ENCODE measurements around a stretch of chr6.

DNA sequence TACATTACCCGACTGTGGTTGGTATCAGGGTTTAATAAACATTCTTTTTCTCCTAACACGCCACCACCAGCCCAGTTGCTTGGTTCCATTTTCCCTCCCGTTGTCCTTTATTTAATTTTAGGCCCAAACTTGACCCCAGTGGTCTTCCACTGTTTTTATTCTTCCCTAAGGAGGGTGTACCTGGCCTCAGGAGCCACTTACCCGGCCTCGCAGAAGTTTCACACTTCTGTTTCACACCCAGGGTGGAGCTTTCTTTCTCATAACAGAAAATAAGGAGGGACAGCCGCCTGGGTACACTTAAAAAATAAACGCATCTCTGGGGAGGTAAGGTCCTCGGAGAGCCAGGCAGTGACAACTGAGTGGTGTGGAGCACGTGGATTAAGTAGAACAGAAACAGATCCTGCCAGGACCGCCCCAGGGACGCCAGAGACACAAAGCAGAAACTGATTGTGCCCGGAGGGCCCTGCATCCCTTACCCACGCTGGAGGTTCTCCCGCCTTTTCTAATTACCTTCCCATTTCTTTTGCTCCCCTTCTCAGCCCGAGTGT lies 33.0 kb upstream of the PIM1 start:
- PRO-cap: bidirectional peak, plus-strand start at position 406 of the sequence, minus-strand start at position 353 of the sequence

- PRO-cap: no peak
Observed at GRCh38 chr6:37172806-37173684, 3.1 kb downstream of the PIM1 start.

- PRO-cap: no peak
Observed at GRCh38 chr6:37183101-37183700, 13.2 kb downstream of the PIM1 start.

DNA sequence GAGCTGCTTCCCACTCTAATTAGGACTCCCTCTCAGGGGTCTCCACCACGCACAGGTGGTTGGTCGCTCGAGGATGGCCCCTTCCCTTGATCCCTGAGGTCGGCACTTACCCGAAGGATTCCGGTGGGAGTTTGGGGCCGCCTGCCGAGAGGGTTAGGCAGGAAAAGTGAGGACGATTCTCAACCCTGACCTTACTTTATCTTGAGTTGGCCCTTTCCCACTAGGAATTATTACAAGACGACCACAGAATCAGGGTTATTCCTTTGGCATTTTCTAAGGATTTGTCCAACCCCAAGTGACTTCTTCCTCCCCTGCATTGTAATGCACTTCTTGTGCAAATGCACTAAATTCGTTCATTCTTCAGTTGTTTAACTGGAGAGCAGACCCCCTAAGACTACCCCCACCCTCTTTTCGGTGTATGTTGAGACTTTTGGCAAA lies 375 bp upstream of the TMEM217 start:
- PRO-cap: no peak

DNA sequence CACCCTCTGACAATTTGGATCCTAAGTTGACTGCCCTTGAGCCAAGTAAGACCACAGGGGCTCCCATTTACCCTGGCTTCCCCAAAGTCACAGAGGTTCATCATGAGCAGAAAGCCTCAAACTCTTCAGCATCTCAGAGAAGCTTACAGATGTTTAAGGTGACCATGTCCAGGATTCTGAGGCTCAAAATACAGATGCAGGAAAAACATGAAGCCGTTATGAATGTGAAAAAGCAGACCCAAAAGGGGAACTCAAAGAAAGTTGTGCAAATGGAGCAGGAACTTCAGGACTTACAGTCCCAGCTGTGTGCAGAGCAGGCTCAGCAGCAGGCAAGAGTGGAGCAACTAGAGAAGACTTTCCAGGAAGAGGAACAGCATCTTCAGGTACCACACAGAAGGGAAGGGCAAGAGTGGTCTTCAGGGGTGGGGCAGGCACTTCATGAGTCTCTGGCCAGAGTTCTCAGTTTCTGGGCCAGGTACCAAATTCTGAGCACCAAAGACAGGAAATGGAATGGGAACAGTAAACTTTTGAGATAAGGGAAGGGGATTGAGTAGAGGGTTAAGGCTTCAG lies 15.1 kb downstream of the RNF8 start:
- PRO-cap: no peak

DNA sequence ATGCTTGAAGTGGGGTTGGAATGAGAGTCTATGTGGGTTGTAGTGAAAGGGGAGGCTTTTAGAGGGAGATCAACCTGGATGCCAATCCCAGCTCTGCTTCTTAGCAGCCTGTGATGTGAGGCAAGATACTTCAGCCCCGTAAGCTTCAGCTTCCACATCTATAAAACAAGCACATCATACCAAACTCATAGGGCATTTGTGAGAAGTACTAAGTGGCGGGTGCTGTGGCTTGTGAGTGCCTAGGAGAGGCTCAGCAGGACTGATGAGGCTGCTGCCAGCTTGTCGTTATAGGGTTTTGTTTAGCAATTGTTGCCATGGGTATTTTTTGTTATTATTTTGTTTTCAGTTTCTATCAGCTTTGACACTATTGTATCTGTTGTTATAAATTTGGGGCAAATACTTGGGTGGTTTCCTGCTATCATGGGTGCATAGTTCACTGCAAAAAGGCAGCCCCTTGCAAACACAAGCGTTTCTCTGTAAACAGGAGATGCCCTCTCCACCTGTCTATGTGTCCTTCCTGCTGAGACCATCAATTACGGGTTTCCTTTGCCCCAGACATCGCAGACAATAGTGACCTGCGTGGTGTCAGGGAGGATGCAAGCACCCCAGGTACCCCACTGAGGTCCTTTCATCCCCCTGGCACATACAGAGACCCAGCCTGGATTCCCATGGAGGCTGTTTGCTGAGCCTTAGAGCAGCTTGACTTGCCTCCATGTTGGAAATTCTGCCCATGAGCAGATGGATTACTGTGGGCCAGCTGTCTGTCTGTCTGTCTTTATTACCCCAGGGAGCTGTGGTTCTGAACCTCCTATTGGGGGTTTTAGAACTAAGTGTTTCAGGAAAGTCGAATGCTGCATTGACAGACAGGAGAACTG lies 3.1 kb upstream of the CCDC167 start:
- PRO-cap: no peak

DNA sequence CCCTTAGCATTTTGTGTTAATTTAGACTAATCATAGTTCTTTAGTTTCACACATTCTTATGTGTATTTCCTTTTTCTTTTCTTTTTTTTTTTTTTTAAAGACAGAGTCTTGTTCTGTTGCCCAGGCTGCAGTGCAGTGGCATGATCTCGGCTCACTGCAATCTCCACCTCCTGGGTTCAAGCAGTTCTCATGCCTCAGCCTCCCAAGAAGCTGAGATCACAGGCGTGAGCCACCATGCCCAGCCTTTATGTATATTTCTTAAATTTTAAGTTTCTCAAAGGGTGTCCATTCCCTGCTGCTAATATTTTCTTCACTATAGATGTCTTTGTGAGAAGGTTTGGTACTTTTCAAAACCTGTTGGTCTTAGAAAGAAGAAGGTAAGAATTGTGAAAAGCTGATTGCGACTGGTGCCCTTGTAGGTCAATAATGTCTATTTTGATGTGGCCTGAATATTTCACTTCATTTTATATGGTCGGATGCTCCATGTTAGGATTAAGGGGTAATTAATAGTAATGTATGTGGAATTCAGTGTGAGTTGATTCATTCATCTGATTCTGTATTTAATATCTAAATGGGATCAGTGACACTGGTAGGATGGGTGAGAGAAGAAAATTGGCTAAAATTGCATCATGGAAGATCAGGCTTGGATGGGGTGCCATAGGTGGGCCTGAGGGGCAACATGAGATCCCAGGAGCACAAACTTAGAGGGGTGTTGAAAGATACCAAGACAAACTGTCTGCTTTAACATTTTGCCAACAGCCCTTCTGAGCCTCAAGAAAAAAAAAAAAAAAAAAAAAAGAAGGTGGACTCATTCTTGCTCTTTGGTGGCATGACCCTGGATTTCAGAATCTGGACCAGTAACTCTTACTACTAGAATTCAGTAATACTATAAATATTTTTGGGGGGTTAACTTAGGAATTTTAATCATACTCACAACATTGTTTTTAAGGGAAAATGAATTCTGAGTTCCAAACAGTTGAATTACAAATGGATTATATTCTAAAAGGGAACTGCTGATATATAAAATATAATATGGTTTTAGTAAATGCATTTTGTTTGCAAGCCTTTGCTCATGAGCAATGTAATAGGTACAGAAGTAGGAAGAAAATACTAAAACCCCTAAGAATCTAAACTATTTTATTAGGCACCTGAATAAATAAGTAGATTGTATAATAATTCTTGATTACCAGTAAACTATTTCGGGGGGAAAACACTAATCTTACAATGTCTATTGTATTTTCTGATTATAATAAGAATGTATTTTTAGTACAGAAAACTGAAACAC lies 33.6 kb downstream of the ZFAND3 start:
- PRO-cap: no peak

DNA sequence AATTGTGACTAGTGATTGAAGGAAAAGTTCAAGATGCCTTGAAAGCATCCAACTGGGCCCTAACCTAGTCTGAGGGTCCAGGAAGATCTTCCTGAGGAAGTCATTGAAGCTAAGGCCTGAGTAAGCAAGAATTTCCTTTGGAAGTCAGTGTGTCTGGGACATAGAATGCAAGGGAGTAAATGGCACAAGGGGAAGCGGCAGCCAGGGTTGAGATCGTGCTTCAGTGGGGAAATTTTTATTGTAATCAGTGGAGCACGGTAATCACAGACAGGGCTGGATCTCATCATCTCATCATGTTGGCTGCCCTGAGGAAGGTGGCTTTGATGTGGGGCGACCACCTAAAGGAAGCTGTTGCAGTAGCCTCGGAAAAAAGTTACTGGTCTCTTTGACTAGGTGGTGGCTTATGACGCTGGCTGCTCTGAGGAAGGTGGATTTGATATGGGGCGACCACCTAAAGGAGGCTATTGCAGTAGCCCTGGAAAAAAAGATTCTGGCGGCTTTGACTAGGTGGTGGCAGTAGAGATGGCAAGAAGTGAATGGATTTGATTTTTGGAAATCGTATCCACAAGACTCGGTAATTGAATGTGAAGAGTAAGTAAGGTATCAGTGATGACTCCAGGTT lies 320.0 kb downstream of the ZFAND3 start:
- PRO-cap: no peak

DNA sequence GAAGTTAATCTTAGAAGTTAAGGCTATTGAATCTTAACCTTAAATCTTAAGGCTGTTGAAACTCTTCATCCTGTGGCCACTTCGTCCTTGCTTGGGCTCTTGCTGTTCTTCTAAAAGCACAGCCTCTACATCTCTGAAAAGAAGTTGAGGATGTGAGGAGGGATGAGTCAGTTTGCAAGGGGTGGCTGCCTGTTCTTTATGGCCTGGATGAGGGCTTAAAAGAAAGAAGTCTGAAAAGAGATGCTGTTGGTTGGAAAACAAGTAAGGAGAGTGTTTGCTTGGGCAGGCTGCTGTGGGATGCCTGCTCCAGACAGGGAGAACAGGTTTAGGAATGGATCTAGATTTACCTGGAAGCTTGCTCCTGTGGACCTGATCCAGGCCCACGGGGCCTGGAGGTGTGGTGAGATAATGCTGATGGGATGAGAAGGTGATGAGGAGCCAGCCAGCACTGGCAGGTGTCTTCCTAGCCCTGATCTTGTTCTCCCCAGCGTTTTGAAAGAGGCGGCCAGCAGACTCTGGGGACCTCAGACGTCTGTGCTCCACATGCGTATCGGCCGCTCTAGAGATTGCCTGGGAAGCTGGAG lies 331.1 kb downstream of the ZFAND3 start:
- PRO-cap: no peak

GRCh38 chr6:38177248-38177761 lies 357.8 kb downstream of the ZFAND3 start:
- PRO-cap: no peak

GRCh38 chr6:38212462-38212898 lies 393.0 kb downstream of the ZFAND3 start:
- PRO-cap: unidirectional peak, plus-strand start at chr6:38212773

GRCh38 chr6:38368610-38369548 lies 270.9 kb downstream of the BTBD9 start:
- PRO-cap: no peak

- PRO-cap: no peak
Observed at GRCh38 chr6:38400235-38400911, 239.4 kb downstream of the BTBD9 start.

GRCh38 chr6:38571695-38571954 lies 68.1 kb downstream of the BTBD9 start:
- PRO-cap: no peak

GRCh38 chr6:38638783-38639443 lies 816 bp downstream of the BTBD9 start:
- PRO-cap: no peak

DNA sequence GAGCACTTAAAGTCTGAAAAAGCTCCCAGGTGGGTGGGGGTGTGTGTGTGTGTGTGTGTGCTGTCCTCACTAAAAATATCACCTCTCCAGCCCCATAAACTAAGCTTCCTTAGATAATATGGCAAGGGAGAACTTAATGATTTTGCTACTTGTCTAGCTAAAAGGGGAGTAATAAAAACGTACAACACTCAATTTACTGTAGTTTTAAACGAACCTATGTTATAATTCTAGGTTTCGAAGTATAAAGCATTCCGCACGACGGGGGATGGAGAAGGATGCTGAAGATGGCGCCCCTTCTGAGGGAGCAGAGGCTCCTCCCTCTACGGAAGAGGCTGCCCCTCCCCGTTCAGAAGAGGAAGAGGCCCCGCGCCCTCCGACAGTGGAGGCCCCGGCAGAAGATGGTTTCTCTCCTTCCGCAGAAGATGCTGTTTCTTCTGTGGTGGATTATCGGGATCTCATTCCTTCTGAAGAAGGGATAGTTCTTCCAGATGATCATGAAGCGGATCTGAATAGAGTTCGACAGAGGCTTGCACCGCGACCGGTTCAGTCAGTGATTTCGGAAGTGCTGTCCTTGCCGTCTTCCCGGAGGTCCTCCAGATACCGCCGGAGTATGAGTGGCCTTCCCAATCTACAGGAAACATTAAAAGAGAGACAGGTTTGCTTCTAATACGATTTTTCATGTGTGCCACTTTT lies 7.6 kb downstream of the DNAH8 start:
- PRO-cap: no peak

DNA sequence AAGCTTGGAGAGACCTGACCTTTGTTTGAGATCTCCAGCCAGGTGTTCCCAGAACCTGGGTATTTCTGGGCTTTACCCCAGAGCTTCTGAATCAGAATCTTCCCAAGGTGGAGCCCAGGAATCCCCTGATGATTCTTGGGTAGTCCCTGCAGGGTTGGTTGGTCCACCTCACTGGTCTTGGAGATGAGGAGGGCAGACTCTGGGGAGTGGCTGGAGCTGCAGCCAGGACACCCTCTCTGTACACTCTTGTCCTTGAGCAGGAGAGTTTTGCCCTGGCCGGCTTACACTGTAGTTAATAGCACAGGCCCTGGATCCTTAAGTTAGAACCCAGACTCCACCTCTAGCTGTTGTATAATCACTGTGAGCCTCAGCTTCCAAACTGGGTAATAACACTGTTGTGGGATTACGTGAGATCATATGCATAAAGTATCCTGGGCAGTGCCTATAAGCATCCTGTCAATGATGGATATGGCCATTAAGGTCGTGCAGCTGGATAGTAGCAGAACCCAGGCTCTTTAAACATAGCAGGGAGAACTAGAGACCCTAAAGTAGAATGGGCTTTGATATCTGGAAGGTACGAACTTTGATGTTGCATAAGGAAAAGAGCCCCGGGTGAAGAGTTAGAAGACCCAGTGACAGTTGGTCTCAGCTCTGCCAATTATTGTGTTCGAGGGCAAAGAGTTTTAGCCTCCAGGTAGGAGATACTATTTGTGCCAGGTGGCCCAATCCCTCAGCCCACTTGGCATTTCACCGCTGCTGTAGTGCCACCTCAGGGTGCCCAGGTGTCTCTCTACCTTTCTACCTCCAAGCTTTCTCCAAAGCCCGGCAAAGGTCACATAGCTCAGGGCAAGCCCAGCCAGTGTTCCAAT lies 46.0 kb downstream of the KCNK5 start:
- PRO-cap: no peak

DNA sequence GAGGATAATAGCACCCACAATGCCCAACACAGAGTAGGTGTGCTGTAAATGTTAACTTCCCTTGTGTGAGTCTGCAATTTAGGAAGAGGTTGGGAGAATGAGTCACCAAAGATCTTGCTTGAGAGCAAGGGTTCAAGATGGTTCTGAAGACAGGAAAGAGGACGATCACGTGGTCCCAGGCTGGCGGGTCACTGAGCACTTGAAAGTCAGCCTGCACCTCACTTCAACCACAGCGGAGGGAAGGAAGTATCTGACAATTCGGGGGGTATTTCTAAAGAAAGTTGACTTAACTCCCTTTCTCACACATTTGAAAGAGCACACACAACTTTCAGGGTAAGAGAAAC lies 3.2 kb downstream of the KCNK5 start:
- PRO-cap: no peak

DNA sequence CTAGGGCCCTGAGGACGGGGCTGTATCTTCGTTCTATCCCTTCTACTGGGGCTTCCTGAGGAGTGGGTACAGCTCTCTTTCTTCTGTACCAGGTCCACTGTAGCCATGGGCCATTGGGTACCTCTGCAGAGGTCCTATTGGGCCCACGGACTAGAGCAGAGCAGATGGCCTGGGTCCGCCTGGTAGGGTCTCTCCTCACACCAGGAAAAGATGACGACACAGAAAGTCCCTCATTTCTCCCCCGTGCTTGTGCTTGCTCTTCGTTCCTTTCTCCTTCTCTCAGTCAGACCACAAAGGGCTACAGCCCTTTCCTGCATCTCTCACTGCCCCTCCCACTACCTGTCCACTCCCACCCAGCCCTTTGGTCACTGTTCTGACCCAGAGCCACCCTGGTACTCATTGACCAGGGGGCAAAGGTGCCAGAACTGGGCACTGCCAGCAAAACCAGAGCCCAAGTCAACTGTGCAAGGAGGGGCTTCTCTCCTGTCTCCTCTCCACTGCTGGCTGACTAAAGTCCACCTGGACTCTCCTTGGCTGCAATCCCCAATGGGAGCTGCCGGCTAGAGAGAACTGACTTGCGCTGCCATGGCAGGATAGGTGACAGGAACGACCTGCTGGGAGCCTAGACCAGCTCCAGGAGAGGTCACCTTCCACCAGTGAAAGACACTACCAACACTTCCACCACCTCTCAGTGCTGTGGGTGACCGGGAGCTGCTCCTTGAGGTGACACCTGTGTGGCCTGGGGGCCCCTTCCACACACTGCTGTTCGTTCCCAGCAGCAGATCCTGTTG lies 32.9 kb downstream of the KCNK17 start:
- PRO-cap: no peak

DNA sequence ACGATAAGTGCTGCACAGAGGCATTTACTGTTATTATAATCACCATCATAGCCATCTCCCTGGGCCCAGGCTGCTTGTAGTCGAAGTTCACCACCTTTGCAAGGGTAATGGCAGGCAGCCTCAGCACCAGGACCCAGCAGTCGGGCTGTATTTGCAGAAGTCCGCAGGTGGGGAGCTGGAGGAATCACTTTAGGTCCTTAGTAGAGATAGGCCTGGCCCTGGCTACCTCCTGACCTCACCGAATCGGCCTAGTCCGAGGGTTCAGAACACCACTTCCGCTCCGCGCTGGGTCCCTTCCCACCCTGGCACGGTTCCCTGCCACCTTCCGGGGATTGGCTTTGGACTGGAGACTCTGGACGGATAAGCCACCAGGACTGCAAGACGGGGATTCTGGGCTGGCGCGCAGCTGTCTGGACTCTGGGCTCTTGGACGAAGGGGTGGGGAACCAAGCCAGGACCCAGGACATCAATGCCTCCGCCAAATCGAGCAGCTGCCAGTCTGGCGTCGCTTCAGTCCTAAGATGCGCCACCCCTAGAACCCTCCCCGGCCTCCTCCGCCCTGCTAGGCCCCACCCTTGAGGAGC lies 1.4 kb downstream of the KCNK17 start:
- PRO-cap: no peak